Measurements from ENCODE around the gene TOR1A.

DNA sequence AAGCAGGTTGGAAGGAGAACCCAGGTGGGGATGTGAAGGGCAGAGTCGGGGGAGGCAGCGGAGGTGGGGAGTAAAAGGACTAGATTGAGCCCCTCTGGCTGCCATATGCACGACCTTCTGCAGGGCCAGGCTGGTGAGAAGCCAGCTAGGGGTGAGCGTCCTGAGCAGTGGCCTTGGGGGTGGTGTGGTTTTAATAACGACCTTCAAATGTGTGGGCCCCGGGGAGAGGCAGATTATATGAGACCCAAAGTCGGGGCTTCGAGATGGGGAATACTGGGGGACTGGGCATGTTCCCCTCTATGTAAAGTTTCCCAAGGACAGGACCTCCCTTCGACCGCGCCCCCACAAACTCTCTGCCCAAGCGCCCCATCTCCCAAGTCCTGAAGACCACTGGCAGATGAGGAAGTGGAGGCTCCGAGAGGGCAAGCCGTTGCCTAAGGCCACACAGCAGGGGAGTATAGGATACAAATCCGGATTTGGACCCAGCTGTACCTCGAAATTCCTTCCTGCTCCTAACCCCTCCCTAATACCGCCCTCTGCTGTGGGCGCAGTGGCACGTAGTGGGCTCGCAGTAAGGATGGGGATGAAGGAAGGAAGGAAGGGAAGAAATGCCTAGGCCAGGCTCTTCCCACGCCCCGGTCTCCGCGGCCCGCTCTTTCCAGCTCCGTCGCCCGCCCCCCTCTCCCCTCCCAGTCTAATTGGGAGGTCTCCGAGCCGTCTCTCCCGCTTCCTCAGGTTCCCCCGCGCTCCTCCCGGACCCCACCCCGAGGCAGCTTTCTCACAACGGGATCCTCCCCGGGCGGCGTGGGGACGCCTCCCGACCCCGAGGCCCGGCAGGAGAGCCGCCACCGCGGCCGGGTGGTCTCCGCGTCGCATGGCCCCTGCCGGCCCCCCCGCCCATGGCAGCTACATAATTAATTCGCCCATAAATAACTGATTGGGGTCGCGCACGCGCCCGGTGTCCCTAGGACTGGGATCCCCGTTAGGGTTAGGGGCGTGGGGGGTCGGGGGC is 139.1 kb downstream of the C9orf50 start:
- PRO-cap, 7 experiments, result no peak in any of the 7 experiments

DNA sequence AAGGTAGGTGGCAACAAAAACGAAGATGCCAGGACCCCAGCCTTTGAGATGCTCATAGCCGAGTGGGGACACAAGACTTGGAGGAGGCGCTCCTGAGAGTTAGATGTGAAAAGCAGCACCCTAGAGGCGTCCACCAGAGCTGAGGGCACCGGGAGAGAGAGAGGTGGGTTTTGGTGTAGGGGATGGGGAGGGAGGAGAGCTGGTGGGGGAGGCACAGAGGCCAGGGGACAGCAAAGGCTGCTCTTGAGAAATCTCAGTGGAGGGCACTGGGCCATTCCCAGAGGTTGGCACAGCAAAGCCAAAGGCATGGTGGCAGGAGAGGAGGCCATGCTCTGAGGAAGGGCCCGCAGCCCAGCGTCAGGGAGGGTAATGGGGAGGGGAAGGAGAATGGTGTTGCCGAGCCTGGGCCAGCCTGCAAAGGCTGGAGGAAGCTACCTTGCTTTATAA is 135.6 kb downstream of the C9orf50 start:
- PRO-cap, 7 experiments, result no peak in any of the 7 experiments

GRCh38 chr9:129487301-129487648 is 133.6 kb downstream of the C9orf50 start:
- PRO-cap, 7 experiments, result no peak in any of the 7 experiments

DNA sequence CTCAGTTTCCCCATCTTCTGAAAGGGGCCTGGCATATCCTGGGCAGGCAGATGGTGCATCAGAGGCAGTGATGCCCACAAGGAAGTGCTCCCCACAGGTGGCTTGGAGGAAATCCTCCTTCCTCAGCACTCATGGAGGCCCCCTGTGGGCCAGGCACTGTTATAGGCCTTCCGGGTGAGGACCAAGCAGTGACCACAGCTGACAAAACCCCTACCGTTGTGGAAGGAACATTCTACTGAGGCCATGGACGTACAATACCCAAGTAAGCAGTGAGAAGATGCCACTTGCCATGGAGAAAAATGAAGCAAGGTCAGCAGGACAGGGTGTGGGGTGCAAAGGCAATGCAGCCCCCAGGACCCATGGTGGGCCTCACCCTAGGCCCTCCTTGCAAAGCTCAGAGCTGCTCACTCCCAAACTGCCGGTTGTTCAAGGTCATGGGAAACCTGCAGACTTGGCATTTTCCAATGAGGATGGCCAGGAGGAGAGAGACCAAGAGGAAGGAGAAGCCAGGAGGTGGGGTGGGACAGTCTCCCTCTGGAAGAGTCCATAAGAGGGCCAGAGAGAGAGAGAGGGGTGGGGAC is 51.2 kb downstream of the C9orf50 start:
- PRO-cap, 7 experiments, result no peak in any of the 7 experiments

DNA sequence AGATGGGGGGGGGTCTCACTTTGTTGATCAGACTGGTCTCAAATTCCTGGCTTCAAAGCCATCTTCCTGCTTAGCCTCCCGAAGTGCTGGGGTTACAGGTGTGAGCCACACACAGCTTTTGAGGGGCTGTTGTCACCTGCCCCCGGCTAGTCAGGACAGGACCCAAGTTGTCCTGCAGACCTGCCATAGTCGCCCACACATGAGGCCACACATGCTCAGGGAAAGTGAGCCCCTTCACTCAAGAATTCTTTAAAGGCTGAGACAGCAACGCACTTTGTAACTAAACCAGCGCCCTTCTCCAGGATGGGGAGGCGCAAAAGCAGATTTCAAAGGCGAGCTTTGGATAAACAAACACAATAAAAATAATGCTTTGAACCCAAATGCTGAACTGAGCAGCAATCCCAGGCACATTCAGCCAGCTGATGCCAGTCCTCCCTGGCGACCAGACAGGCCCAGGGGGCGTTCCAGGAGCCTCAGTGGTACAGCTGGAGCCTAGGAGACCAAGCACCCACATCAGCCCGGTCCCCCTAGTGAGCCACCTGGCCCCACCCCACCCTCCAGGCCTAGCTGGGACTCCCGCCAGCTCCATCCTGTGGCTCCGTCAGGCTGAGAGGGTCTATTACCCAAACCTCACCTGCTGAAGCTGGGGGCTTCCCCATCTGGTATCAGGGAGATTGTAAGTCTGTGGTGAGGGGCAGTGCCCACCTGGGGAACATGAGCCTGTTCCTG is 17.0 kb downstream of the C9orf50 start:
- PRO-cap, 7 experiments, result no peak in any of the 7 experiments

DNA sequence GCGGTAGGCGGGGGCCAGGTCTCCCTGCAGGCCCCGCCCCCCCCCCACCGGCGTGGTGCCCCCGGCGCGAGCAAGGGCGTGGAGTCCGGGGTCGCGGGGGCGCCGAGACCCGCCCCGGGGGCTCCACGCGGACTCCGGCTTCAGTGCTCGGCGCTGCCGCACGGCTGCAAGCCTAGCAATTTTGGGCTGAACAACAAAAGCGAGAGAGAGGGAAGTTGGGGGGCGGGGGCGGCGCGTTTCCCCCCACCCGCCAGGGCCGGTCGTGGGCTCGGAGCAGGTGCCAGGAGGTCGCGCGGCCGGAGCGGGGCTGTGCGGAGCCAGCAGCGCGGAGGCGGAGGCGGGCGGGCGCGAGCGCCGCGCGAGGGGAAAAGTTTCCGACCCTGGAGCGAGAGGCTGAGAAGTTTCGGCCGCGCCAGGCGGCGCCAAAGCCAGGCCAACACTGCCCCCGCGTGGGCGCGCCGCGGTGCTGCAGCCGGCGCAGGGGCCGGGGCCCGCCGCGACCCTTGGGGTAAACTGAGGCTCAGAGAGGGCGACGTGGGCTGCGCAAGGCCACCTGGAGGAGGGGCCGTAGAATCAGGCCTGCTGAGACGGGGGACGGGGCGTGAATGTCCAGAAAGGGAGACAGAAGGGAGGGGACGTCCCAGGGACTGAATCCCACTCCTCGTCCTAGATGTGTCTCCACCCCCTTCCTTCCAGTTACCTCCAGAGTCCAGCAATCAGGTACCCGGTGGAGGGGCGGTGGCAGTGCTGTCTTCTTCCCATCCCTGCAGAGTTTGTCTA is 10.4 kb downstream of the C9orf50 start:
- PRO-cap, 7 experiments, result no peak in any of the 7 experiments

DNA sequence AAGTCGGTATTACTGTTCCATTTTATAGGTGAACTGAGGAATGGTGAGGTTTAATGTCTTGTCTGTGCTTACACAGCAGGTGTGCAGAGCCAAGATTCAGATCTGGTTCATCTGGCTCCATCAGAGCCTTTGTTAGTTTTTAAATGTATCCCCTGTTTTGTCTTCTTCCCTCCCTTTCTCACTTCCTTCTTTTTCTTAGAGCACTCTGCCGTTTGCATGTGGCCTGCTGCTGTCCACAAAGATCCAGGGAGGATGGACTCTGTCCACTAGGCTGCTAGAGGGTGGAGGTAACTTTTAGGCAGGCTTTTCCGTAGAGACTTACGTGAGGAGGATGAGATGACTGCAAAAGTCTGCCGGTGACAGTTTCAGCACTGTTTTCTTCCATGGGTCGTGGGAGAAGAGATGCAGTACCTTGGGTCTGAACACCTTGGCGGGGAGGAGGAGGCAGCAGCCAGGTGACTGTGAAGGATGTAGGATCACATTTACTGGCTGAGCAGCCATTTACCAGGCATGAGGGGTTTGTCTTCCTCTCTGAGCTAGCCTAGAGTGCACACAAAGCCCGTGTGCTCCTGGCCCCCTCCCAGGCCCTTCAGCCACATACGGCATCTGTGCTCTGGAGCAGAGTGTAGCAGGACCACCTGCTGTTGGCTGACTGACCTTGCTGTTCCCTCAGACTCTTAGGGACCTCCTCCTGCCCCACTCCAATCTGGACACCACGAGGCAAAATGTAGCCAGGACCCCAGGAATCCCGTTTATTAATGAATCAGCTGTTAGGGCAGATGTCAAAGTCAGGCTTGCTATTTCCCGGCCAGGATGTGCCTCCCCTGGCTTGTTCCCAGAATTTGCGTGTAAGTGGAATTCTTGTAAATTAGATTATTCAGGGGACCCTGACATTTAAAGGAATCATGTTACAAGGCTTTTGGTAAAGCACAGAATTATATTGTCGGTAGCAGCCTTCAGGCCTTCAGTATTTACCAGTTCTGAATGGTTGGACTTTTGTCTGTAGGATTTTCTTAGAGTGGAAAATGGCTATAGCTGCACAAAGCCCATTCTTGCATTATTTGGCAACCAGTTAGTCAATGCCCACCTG is 1.9 kb downstream of the NTMT1 start:
- PRO-cap, 7 experiments, result no peak in any of the 7 experiments

DNA sequence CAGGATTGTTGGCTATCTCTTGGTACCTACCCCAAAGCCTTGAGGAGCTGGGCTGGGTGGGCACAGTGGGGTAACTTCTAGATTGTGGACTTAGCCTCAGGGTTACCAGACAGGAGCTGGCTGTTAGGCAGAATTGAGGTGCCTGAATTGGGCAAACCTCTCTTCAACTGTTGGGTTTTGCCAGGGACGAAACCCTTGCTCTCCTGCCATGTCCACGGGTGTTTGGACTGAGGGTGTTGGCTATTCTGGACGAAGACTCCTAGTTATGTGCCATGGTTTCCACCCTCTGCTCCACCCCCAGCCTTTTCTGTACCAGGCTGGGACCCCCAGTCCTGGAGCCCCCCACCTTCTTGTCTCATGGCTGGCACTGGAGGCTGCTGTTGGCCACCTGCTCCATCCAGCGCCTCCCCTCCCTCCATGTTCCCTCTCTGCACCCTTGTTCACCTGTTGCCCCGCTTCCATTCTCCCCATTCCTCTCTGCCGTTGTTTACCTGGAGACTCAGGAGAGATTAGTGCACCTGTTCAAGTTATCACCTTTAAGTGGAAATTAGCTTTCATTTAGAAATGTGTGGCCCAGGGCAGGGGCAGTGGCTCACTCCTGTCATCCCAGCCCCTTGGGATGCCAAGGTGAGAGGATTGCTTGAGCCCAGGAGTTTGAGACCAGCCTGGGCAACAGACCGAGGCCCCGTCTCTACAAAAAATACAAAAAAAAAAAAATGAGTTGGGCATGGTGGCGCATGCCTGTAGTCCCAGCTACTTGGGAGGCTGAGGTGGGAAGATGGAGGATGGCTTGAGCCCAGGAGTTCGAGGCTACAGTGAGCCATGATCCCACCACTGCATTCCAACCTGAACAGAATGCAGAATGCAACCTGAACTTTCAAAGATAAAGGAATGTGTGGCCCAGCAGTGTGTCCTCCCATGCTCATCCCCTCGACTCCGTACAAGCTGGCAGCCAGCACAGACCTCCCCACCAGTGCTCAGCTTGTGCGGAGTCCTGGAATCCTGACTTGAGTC is 7.3 kb downstream of the NTMT1 start:
- PRO-cap, 7 experiments, result peak in 1 of 7 experiments; most common plus-strand start position 486 of the sequence (in 1); most common minus-strand start position 304 of the sequence (in 1)

GRCh38 chr9:129639834-129640888 is 1.8 kb downstream of the ASB6 start:
- PRO-cap, 7 experiments, result no peak in any of the 7 experiments

DNA sequence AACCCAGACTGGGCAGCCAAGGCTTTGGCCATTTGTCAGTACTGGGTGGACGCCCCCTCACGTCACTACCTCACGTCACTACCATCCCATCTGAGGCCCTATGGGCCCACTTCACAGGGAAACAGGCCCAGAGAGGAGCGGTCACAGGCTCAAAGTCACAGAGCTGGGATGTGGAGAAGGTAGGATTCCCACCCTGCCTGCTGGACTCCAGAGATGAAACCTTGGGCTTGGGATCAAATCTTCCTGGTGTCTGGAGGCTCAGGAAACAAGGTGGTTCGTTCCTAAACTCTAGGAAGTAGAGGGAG is 33.1 kb downstream of the PRRX2 start:
- PRO-cap, 7 experiments, result no peak in any of the 7 experiments

GRCh38 chr9:129773550-129774226 is 20.8 kb upstream of the PTGES start:
- PRO-cap, 7 experiments, result no peak in any of the 7 experiments

DNA sequence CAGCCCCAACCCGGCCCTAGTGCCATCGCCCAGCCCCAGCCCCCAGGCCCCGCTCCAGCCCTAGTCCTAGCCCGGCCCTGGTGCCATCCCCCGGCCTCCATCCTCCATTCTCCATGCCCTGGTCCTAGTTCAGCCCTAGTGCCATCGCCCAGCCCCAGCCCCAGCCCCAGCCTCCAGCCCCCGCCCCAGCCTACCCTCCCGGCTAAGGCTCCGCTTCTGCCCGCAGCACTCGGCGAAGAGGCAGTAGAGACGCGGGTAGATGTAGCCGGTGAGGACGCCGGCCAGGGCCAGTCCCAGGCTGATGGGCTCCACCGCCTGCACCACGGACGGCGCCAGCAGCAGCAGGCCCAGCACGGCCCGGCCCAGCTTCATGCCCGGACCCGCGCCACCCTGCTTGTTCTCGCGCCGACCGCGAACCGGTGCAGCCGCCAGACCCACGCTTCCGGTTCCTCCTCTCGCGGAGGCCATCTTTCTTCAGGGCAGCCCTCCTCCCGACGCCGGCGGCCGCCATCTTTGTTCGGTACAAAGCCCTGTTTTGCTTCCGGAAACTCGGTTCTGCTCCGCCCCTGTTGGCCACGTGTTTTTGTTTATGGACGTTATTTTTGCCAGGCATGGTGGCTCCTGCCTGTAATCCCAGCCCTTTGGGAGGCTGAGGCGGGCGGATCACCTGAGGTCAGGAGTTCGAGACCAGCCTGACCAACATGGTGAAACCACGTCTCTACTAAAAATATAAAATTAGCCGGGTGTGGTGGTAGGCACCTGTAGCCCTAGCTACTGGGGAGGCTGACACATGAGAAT is at the start of gene TOR1A:
TOR1A (minus strand) TSS at position 423 of the 798 bp plus-strand sequence.
- PRO-cap, 7 experiments, result peak in 7 of 7 experiments; most common plus-strand start position 586 of the sequence (in 5); most common minus-strand start position 421 of the sequence (in 7)

GRCh38 chr9:129896278-129896617 is 61.0 kb downstream of the USP20 start:
- PRO-cap, 7 experiments, result peak in 1 of 7 experiments; most common minus-strand start chr9:129896369 (in 1)

- PRO-cap, 7 experiments, result no peak in any of the 7 experiments
Observed at GRCh38 chr9:129968610-129969273, 74.2 kb downstream of the FNBP1 start.

DNA sequence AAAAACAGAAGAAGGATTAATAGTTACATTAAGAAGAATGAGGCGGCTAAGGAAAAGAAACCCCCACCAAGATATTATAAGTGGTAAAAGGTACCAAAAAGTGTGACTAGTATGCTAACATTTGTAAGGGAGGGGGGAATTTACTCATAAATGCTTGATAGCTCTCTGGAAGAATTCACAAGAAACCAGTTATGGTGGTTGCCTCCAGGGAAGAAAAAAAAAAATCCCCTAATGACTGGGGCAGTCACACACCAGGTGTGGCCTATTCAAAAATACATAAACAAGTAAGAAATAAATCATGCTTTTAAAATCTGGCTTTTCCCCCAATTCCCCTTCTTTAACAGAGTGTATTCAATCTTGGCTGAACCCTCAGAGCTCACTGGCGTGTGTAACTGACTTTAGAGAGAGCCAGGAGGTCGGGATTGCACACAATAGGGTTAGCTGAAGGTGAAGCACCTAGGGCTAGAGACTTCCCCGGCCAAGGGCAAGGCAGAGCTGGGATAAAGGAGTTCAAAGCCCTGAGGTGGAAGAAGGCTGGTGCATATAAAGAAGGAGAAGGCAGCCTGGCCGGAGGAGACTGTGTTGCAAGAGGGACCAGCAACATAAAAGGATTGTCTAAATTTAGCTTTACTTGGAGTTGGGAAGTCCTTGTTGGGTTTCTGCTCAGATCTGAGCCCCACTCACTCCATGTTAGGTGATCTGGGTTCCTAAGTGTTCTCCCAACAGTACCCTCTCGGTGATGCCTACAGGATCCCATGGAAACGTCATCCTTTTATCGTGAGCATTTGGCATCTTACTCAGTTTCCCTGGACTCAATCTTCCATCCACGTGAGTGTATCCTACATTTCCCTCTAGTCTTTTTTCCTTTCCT is 19.8 kb downstream of the FNBP1 start:
- PRO-cap, 7 experiments, result no peak in any of the 7 experiments

DNA sequence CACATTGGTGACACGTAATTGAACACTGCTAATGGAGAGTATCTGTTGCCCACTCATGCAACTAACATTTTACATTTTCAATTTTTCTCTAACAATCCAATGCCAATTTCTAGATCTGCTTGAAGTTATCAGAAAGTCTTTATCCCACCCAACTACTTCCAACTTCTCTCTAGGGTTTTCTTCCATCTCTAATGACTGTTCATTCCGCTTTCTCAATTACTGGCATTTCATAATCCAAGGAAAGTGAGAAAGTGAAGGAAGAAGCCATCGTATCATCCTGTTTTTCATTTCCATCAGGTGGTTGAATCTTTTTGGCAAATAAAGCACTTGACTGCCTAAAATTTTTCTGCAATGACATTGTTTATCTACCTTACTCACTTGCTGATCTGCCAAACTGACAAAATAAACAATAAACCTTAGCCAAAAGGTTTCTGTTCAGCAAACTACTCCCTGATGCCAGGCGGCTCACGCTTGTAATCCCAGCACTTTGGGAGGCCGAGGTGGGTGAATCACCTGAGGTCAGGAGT is 18.5 kb downstream of the FNBP1 start:
- PRO-cap, 7 experiments, result no peak in any of the 7 experiments

GRCh38 chr9:130140505-130141127 is 31.6 kb upstream of the NCS1 start:
- PRO-cap, 7 experiments, result no peak in any of the 7 experiments

DNA sequence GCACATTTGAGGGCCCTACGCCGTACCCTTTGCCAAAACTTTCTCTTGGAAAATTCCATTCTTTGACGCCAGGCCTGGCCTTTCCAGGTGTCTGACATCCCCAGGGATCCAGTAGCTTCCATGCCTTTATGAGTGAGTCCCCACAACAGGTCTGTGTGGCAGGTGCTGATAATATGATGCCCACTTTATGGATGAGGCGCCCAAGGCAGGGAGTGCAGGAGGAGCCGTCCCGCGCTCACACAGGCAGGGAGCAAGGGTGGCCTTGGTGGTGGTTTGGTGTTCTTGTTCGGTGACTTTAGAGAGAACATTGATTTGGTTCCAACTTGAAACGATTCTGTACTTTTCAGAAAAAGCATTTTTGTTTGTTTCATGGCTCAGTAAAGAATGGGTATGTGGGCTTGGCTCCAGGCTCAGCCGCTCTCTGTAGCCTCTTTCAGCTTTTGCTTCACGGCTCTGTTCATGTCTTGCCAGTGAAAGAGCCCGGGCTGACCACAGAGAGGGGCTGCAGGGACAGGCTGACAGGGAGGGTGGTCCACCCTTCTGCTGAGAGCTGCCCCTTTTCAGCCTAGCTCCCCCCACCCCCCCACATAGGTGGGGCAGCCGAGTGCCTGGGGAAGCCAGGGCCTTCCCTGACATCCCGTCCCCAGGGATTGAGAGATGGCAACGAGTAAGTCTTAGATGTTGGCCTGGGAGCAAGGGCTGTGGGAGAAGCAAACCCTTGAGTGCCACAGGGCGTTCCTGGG is 27.9 kb downstream of the NCS1 start:
- PRO-cap, 7 experiments, result no peak in any of the 7 experiments

DNA sequence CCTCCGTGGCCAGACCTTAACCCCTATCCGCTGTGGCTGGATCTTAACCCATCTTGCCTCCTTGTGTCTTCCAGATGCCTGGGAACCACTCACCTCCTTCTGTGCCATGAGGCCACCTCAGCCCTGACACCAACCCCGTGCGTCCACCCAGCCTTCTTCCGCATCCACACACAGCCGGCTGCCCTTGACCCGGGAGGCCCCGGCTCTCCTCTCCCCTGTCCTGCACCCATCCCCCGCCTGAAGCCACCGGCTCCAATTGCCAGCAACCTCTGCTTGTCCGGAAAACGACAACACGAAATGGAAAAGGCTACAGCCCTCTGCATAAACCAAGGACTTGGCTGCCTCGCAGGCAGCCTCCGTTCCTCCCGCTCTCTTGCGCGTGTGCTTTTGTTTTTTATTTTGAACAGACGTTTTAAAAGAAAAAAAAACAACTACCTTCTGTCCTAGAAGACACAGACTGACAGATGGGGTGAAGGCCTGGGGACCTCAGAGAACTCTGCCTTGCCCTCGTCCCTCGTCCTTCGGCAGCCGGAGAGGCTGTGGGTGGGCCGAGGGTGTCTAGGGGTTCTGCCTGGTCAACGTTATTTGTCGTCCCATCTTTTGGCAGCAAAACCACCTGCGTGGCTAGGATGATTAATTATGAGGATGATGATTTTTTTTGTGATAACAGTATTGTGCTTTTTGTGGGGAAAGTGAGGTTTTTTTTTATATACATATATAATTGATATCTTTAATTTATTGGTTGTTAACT is 32.5 kb upstream of the HMCN2 start:
- PRO-cap, 7 experiments, result no peak in any of the 7 experiments

- PRO-cap, 7 experiments, result no peak in any of the 7 experiments
Observed at GRCh38 chr9:130235613-130236340, 29.8 kb upstream of the HMCN2 start.